Metastatic Breast Carcinoma in the Ovary (tissue), 3 donors: ENCODE measurements around a stretch of chr1.

DNA sequence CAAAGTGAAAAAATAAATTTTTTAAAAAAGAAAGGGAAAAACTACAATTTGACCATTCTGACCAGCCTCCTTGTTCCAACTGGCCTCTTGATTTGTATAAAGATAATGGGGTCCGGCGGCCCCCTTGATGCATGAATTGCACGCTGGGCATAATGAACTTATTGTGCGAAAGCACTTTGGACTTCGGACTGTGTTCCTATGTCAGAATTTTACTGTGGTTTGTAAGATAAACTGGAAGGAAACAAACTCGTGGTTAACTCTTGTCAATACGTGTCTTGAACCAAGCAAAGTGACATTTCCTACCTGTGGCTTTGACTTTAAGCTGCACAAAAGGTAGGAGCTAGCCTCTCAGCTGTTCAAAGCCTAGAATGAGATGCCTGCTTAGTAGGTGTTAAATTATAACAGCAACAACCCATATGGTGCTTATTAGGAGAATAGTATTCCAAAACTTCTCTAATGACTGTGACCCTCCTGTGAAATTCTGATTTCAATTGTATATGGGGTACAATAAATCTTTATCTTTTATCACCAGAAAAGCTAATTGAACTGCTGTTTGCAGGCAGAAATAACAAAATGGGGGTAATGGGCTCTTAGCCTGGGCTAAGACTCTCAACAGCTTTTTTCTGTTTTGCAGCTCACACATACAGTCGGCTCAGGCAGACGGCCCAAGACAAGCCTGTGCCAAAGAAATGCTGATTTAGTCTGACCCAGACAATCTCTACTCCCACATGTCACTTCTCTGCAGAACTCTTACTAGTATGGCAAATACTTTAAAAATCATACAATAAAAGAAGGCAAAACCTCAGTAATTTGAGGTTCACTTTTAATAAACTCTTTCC, 9.2 kb downstream of the IRF2BP2 start:
- PRO-cap, 3 experiments, result peak in 3 of 3 experiments; most common plus-strand start position 292 of the sequence (in 1); most common minus-strand start position 200 of the sequence (in 3)

DNA sequence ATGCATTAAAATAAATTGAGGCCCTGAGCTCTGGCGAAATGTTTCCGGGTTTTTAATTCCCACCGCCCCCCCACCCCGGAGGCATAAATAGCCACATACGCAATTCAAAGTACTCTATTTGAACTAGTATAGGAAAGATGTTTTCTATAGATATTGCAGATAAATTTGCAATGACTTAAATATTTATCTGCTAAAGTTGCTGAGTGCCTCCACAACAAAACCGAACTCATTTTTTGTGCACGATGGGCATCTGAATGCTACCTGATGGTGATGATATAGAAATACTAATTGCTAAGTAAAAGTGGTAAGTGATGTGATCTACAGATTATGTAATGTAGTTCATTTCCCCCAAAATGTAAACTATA, 8.6 kb downstream of the IRF2BP2 start:
- PRO-cap, 3 experiments, result no peak in any of the 3 experiments

- PRO-cap, 3 experiments, result peak in 1 of 3 experiments; most common plus-strand start chr1:234707857 (in 1); most common minus-strand start chr1:234707780 (in 1)
Measured at GRCh38 chr1:234707485-234708017, 97.6 kb upstream of the IRF2BP2 start.

- PRO-cap, 3 experiments, result no peak in any of the 3 experiments
Measured at GRCh38 chr1:234715170-234716160, 105.5 kb upstream of the IRF2BP2 start.

GRCh38 chr1:234716322-234717529, 106.7 kb upstream of the IRF2BP2 start:
- PRO-cap, 3 experiments, result no peak in any of the 3 experiments

- PRO-cap, 3 experiments, result no peak in any of the 3 experiments
Measured at GRCh38 chr1:234745741-234746274, 135.8 kb upstream of the IRF2BP2 start.

GRCh38 chr1:234746642-234747086, 136.7 kb upstream of the IRF2BP2 start:
- PRO-cap, 3 experiments, result peak in 3 of 3 experiments; most common plus-strand start chr1:234746925 (in 1); most common minus-strand start chr1:234746833 (in 2)

DNA sequence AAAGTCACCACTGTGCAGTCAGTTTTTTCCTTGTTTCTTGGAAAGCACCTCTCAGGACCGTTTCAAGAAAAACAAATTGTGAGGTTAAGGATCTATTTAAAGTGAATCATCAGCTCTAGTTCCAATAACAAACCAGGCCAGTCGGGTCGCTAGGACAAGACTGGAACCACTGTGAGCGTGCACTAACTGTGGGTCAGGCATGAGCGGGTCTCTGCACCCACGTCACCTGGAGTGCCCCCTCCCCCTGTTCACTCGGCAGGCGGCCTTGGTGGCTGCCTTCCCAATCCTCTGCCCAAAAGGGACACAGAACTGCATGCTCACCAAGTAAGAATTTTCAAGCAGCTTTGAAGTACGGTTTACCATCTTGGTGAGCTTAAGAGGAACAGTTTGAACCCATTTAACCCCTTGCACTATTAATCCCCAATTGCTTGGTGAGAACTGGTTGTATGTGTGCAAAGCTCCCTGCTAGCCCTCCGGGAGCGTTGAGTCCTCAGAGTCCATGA, 199.6 kb upstream of the IRF2BP2 start:
- PRO-cap, 3 experiments, result peak in 2 of 3 experiments; most common plus-strand start position 140 of the sequence (in 2)

GRCh38 chr1:234845639-234845838, 235.6 kb upstream of the IRF2BP2 start:
- PRO-cap, 3 experiments, result no peak in any of the 3 experiments

DNA sequence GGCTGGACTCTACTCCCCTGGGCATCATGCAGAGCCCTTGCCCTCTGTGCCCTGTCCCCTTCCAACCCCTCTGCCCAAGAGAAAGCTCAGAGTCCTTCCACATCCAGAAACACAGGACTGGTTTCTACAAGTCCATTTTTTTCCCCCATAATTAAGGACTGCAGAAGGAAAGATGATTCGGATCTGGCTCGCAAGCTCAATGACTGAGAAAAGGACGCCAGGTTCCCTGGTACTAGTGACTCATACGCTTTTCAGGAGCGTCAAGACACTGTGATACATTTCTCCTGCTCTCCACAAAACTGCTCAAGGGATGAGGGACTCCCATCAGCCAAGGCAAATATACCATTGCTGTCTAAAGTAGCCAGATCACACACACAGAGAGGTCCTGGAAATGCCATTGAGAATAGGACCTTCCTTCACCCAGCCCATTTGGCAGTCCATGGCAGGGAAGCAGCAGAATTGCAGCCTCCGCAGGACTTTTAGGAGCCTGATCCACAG, 253.5 kb upstream of the IRF2BP2 start:
- PRO-cap, 3 experiments, result no peak in any of the 3 experiments

- PRO-cap, 3 experiments, result no peak in any of the 3 experiments
Measured at GRCh38 chr1:235012414-235013106, 116.1 kb downstream of the TOMM20 start.

- PRO-cap, 3 experiments, result no peak in any of the 3 experiments
Measured at GRCh38 chr1:235297765-235297989, 30.3 kb downstream of the ARID4B start.

DNA sequence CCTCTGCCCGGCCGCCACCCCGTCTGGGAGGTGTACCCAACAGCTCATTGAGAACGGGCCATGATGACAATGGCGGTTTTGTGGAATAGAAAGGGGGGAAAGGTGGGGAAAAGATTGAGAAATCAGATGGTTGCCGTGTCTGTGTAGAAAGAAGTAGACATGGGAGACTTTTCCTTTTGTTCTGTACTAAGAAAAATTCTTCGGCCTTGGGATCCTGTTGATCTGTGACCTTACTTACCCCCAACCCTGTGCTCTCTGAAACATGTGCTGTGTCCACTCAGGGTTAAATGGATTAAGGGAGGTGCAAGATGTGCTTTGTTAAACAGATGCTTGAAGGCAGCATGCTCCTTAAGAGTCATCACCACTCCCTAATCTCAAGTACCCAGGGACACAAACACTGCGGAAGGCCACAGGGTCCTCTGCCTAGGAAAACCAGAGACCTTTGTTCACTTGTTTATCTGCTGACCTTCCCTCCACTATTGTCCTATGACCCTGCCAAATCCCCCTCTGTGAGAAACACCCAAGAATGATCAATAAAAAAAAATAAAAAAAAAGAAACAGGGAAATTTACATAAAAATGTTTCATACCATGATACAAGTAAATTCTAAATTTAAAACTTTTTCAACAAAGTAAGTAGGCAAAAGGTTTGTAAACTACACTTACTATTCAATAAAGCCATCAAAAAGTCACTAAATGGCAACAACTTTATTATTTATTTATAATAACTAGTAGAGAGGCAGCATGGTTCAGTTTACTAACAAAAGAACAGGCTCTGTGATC, 18.1 kb downstream of the ARID4B start:
- PRO-cap, 3 experiments, result no peak in any of the 3 experiments

DNA sequence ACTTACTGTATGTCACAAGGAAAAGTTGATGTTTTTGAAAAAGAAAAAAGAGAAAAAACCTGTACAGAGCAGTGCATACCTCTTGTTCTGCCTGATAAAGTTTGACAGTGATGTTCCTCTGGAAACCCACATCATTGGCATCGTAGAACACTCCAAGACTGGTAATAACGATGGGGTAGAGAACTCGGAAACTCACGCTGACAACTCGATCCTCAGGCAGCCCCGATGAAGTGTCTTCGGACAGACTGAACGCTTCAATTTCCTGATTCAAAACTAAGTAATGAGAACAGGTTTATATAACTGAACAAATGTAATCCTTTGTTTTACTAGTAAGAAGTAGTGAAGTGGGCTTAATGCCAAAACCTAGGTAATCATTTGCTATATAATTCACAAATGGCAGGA, 20.0 kb downstream of the B3GALNT2 start:
- PRO-cap, 3 experiments, result no peak in any of the 3 experiments

GRCh38 chr1:235503252-235503726, 963 bp downstream of the B3GALNT2 start:
- PRO-cap, 3 experiments, result peak in 1 of 3 experiments; most common minus-strand start chr1:235503542 (in 1)

DNA sequence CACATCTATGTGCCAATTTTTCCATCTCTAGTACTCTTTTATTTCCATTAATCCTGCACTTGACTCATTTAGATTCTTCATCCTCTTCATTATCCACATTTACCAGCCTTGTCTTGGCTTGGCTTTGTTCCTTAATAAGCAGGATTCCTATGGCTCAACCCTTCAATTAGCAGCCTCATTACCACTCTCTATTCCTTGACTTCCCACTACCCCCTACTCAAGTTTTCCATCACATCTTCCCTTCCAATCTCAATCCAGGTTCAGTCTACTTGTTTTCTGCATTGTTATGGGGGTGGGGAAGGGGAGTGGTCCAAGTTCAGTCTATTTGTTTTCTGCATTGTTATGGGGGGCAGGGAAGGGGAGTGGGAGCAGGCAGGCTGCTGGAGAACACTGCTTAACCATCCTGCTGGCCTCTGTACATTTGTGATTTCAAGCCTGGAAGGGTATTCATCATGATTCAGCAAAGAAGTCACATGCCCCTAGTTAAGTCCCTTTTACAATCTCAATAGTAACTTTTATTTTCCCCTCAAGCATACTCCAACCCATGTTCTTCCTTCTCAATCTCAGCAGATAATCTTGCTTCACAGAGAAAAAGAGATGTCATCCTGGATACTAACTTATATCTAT, 8.1 kb downstream of the LYST start:
- PRO-cap, 3 experiments, result no peak in any of the 3 experiments

GRCh38 chr1:235892545-235893129, 25.9 kb upstream of the LYST start:
- PRO-cap, 3 experiments, result no peak in any of the 3 experiments

DNA sequence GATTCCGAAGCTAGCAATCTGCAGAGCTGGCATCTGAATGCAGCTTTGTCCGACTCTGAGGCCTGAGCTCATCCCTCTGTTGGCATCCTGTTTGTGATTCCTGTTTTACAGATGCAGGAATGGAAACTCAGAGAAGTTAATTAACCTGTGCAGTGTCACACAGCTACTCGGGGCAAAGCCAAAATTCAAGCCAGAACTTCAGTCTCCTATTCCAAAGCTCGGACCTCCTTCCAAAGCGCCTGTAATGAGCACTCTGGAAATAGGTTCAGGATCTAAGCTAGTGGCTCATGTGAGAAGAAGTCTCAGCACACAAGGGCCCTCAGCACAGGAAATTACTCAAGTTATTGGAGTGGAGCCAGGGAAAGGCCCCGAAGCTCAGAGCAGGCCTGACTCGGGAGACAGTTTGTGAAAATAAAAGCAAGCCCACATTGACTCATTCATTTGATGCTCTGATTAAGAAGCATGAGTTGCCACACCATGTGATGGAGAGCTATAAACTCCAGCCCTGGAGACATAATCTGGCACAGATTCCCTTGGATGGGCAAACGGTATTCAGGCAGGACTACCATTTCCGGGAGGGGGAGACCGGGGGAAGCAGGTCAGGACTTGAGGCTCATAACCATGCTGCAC, 50.6 kb upstream of the LYST start:
- PRO-cap, 3 experiments, result peak in 1 of 3 experiments; most common plus-strand start position 521 of the sequence (in 1); most common minus-strand start position 267 of the sequence (in 1)

GRCh38 chr1:235983742-235984722, 80.9 kb downstream of the NID1 start:
- PRO-cap, 3 experiments, result no peak in any of the 3 experiments

DNA sequence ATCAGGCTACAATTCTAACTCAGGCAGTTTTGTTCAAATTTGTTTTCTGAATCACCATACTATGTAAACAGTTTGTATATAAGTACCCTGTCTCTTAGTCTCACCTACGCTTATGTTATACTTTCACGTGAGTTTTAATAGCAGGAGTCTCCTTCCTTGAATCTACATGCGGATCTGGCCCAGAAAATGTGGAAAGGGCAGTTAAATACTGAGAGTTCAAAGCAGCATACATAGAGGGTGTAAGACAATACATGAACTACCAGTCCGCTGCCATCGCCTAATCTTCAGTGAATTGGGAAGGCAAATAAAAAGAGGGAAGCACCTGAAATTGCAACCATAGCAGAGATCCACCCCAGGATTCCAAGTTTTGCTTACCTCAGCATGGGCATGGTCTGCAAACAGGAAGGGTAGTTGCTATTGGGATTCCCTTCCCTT, 64.0 kb downstream of the GPR137B start:
- PRO-cap, 3 experiments, result no peak in any of the 3 experiments